ENCODE measurements around the gene TUBA4B.

- PRO-cap, 3 experiments, result no peak in any of the 3 experiments
- RAMPAGE, long total RNA, 2 experiments, result no peak in any of the 2 experiments
- RRBS, result no CpG with 5 or more reads among the region's 6 CpGs
These were observed 48.7 kb upstream of the IHH start for GRCh38 chr2:219109186-219109962.

- PRO-cap, 3 experiments, result peak in 3 of 3 experiments; most common plus-strand start chr2:219176399 (in 1); most common minus-strand start chr2:219176315 (in 2)
- RAMPAGE, long total RNA, 2 experiments, result no peak in any of the 2 experiments
- RRBS, result 1% methylated on average over 9 of the region's 19 CpGs
These were observed 698 bp downstream of the CNPPD1 start for GRCh38 chr2:219175912-219176542.

GRCh38 chr2:219181931-219183042 lies 4.2 kb downstream of the RETREG2 start:
- PRO-cap, 3 experiments, result no peak in any of the 3 experiments
- RAMPAGE, long total RNA, 2 experiments, result no peak in any of the 2 experiments
- RRBS, result no CpG with 5 or more reads among the region's 14 CpGs

DNA sequence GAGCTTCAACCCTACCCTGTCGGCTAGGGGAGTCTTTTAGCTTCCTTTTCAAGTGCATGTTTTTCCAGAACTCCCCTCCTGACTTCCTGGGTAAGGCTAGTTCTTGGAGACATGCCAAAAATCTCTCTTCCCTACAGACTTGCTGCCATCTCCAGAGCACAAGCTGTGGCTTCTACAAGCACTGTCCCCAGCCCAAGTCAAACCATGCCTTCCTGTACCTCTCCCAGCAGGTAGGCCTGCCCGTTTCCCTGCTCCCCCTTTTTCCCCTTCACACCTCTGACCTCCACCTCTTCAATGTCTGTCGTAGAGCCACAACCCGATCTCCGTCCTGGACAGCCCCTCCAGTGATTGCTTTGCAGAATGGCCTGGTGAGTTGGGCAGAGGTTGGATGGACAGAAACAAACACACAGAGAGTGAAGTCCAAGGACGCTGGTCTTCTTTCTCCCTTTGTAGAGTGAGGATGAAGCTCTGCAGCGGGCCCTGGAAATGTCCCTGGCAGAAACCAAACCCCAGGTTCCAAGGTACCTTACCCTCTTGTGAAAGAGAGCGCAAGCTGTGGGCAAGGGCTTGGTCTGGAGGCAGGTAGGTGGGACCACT lies 1.6 kb downstream of the ZFAND2B start:
- PRO-cap, 3 experiments, result no peak in any of the 3 experiments
- RAMPAGE, long total RNA, 2 experiments, result no peak in any of the 2 experiments
- RRBS, result no CpG with 5 or more reads among the region's 8 CpGs

DNA sequence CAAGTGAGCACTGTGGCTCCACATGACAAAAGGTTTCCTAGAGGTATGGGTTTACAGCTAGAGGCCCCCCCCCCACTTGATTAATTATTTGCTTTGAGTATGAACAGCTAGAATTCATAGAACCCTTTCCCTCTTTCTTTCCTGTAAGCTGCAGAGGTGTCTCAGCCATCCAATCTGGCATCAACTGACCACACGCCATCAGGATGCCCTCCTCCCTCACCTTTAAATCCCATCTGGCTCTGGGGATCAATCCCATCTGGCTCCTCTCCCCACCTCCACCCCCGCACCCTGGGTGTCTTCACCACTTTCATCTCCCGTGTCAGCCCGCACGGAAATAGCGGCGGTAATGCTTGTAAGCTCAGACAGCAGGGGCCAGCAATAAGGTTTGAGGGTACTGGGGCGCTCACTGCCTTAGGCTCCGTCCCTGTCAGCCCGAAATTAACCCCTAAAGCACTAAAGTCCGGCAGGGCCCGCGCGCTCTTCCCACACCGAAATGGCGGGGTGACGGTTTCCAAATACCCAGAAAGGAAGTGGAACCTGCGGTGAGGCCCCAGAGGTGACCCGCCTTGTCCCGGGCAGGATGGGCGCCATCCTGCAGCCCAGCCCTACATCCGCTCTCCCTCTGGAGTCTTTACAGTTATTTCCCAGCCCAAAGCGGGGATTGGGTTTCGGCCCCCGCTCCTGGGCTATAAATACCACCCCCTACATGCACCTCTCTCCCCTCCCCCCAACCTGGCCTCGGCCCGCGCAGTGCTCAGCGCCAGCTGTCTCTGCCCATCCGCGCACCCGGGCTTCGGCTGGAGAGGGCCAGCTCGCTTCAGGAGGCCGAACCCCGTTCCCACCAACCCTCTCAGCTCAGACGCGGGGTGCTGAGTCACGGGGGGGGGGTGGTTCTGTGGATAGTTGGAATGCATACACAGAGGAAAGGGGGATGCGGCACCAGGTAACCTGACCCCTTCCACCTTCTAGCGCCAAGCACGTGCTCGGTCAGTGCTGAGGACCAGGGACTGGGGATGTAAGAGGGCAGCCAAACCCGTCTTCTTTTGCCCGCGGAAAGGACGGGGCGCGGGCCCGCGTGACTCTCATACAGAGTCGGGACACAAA lies at the start of gene TUBA4B:
Gene TUBA4B, plus strand, starts transcription at position 767 of the 1,104 bp plus-strand sequence.
- PRO-cap, 3 experiments, result no peak in any of the 3 experiments
- RAMPAGE, long total RNA, 2 experiments, result no peak in any of the 2 experiments
- RRBS, result 5% methylated on average over 8 of the region's 52 CpGs

- PRO-cap, 3 experiments, result no peak in any of the 3 experiments
- RAMPAGE, long total RNA, 2 experiments, result no peak in any of the 2 experiments
- RRBS, result no CpG with 5 or more reads among the region's 5 CpGs
These were observed 12.5 kb upstream of the TUBA4A start for GRCh38 chr2:219266259-219266642.

- PRO-cap, 3 experiments, result no peak in any of the 3 experiments
- RAMPAGE, long total RNA, 2 experiments, result no peak in any of the 2 experiments
- RRBS, result no CpG with 5 or more reads among the region's 26 CpGs
These were observed 454 bp downstream of the PTPRN start for GRCh38 chr2:219308666-219309227.

GRCh38 chr2:219378473-219378747 lies 9.3 kb downstream of the DNPEP start:
- PRO-cap, 3 experiments, result no peak in any of the 3 experiments
- RAMPAGE, long total RNA, 2 experiments, result no peak in any of the 2 experiments
- RRBS, result no CpG with 5 or more reads among the region's 5 CpGs

DNA sequence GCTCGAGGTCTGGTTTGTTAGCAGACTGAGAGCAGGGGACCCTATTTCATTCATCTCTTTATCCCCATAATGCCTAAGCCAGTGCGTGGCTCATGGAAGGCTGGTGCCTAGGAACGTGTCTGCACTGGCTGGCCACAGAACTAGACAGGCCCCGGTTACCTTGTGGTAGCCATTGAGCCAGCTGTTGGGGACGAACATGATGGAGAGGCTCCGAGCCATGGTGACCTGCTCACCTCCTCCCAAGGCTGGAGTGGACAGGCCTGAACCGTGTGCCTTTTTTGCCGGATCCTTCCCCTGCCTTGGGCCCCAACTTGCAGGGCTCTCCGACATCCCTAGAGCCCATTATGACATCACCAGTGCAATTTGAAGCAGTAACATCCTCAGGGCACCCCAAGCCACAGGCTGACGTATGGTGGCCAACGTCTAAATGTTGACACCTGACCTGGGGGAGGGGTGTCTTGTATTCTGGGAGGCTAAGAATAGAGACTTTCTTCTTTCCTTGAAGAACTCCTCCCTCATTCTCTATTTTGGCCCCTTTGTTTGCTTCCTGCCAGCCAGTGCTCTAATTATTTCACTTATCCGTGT lies 12.1 kb upstream of the DNPEP start:
- PRO-cap, 3 experiments, result peak in 1 of 3 experiments; most common plus-strand start position 400 of the sequence (in 1); most common minus-strand start position 301 of the sequence (in 1)
- RAMPAGE, long total RNA, 2 experiments, result start-site peak on the minus strand in 2 of 2 experiments, centred at positions 296 to 322 of the sequence, 92 to 289 reads per replicate
- RRBS, result no CpG with 5 or more reads among the region's 12 CpGs

- PRO-cap, 3 experiments, result no peak in any of the 3 experiments
- RAMPAGE, long total RNA, 2 experiments, result no peak in any of the 2 experiments
- RRBS, result no CpG with 5 or more reads among the region's 4 CpGs
These were observed 1.1 kb downstream of the SPEG start for GRCh38 chr2:219435756-219436058.

DNA sequence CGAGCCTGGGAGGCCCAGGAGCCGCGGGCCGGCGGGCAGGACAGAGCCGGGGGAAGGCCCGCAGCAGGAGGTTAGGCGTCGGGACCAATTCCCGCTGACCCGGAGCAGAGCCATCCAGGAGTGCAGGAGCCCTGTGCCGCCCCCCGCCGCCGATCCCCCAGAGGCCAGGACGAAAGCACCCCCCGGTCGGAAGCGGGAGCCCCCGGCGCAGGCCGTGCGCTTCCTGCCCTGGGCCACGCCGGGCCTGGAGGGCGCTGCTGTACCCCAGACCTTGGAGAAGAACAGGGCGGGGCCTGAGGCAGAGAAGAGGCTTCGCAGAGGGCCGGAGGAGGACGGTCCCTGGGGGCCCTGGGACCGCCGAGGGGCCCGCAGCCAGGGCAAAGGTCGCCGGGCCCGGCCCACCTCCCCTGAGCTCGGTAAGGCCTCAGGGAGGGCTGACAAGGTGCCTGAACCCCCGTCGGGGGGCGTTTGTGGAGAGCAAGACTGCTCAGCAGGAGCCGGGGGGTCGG lies 14.3 kb downstream of the SPEG start:
- PRO-cap, 3 experiments, result no peak in any of the 3 experiments
- RAMPAGE, long total RNA, 2 experiments, result no peak in any of the 2 experiments
- RRBS, result 16% methylated on average over 32 of the region's 42 CpGs

DNA sequence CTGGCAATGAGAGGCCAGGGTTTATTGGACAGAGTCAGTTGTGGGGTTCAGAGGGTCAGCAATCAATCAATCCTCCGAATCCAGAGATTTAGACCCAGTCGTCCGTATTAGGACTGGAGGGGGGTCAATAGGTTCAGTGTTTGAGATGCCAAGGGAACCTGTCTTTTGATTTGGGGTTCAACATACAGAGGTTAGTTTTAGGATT lies 276 bp downstream of the GMPPA start:
- PRO-cap, 3 experiments, result no peak in any of the 3 experiments
- RAMPAGE, long total RNA, 2 experiments, result no peak in any of the 2 experiments
- RRBS, result no CpG with 5 or more reads among the region's 3 CpGs

DNA sequence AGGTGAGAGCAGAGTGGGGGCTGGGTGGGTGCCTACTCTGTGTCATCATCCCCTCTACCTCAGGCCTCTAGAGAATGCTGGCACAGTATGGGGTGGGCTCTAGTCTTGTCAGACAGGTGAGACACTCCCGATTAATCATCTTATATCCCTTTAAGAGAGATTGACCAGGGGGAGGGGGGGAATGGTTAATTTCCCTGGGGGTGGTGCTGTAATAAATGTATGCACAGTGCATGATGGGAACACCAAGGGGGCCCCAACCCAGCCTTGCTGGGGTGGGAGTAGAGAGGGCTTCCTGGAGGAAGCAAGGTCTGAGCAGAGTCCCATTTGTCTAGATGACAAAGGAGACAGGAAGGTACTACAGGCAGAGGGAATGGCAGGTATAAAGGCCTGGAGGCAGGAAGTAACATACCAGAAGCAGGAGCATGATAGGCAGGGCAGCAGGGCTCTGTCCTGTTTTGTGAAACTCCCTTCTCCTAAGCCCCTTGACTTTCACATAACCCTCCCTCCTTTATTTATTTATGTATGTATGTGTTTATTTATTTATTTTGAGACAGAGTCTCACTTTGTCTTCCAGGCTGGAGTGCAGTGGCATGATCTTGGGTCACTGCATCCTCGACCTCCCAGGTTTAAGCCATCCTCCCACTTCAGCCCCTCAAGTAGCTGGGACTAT lies 3.9 kb downstream of the GMPPA start:
- PRO-cap, 3 experiments, result no peak in any of the 3 experiments
- RAMPAGE, long total RNA, 2 experiments, result no peak in any of the 2 experiments
- RRBS, result no CpG with 5 or more reads among the region's 2 CpGs

GRCh38 chr2:219520013-219520395 lies 5.7 kb downstream of the ASIC4 start:
- PRO-cap, 3 experiments, result no peak in any of the 3 experiments
- RAMPAGE, long total RNA, 2 experiments, result no peak in any of the 2 experiments
- RRBS, result 86% methylated on average over 3 of the region's 7 CpGs

GRCh38 chr2:219522072-219522729 lies 7.9 kb downstream of the ASIC4 start:
- PRO-cap, 3 experiments, result peak in 3 of 3 experiments; most common minus-strand start chr2:219522183 (in 3)
- RAMPAGE, long total RNA, 2 experiments, result no peak in any of the 2 experiments
- RRBS, result 4% methylated on average over 17 of the region's 39 CpGs

- PRO-cap, 3 experiments, result no peak in any of the 3 experiments
- RAMPAGE, long total RNA, 2 experiments, result no peak in any of the 2 experiments
- RRBS, result no CpG with 5 or more reads among the region's 7 CpGs
These were observed 2.1 kb downstream of the SLC4A3 start for GRCh38 chr2:219629404-219630100.

DNA sequence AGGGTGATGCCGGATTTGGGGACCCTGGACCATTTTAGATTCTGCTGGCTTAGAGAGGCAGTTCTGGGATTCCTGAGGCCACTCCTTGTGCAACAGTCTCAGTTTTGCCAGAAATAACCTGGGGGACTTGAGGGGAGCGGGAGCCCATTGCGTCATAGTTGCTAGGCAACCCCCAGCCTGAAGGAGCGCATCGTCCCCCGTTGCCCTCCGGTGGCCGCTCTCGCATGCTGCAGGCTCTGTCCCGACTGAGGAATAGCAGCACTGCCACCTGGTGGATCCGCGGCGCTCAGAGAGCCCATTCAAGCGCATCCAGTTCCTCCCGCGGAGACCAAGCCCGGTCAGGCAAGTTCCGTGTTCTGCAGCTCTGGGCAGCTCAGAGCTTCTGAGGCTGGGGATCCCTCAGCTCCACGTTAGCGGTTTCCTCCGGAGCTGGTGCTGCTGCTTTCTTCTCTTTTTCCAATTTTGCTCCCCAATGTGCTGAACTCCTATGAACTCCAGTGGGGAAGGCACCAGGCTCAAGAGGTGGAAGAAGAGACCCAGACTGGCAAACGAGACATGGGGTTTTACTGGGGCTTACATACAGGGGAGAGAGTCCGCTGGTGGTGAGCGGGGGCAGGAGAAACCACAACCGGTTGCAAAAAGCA lies 15.1 kb downstream of the SLC4A3 start:
- PRO-cap, 3 experiments, result peak in 3 of 3 experiments; most common plus-strand start position 376 of the sequence (in 3); most common minus-strand start position 87 of the sequence (in 2)
- RAMPAGE, long total RNA, 2 experiments, result no peak in any of the 2 experiments
- RRBS, result 2% methylated on average over 8 of the region's 25 CpGs

GRCh38 chr2:219852122-219852674 lies 224.8 kb downstream of the SLC4A3 start:
- PRO-cap, 3 experiments, result no peak in any of the 3 experiments
- RAMPAGE, long total RNA, 2 experiments, result no peak in any of the 2 experiments
- RRBS, result 3% methylated on average over 4 of the region's 12 CpGs

- PRO-cap, 3 experiments, result no peak in any of the 3 experiments
- RAMPAGE, long total RNA, 2 experiments, result no peak in any of the 2 experiments
- RRBS, result no CpG with 5 or more reads among the region's 1 CpG
These were observed 637.8 kb downstream of the SLC4A3 start for GRCh38 chr2:220265330-220265617.

GRCh38 chr2:221511180-221511828 lies 60.8 kb downstream of the EPHA4 start:
- PRO-cap, 3 experiments, result peak in 2 of 3 experiments; most common plus-strand start chr2:221511573 (in 2)
- RAMPAGE, long total RNA, 2 experiments, result no peak in any of the 2 experiments
- RRBS, result no CpG with 5 or more reads among the region's 7 CpGs

Measured in testis (tissue), 5 donors.